ENCODE measurements around the gene PCBP3.

- PRO-cap: no peak
These were observed 14.1 kb downstream of the SLC19A1 start for GRCh38 chr21:45527990-45528622.

DNA sequence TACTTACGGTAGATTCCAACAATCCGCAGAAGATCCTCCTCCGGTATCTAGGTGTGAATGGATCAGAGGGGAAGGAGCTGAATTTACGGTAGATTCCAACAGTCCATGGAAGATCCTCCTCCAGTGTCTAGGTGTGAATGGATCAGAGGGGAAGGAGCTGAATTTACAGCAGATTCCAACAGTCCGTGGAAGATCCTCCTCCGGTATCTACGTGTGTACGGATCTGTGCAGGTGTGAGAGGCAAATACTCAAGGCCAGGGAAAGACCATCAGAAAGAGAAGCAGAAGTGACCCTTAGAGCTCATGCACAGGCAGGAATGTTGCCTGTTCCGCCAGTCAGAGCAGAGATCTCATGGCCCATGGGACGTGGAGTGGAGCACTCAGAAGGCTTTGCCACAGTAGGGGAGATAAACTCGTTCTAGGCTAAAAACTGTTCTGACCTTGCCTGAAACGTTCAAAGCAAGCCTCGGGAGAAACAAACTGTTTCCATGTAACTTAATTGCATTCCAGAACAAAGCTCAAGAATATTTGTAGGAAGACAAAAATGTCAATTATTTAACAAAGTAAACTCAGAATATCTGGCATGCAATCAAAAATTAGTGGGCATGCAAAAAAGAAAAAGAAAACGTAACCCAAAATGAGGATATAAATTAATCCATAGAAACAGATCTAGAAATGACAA lies 20.6 kb upstream of the SLC19A1 start:
- PRO-cap: no peak

- PRO-cap: no peak
These were observed 50.1 kb upstream of the PCBP3 start for GRCh38 chr21:45593324-45593949.

DNA sequence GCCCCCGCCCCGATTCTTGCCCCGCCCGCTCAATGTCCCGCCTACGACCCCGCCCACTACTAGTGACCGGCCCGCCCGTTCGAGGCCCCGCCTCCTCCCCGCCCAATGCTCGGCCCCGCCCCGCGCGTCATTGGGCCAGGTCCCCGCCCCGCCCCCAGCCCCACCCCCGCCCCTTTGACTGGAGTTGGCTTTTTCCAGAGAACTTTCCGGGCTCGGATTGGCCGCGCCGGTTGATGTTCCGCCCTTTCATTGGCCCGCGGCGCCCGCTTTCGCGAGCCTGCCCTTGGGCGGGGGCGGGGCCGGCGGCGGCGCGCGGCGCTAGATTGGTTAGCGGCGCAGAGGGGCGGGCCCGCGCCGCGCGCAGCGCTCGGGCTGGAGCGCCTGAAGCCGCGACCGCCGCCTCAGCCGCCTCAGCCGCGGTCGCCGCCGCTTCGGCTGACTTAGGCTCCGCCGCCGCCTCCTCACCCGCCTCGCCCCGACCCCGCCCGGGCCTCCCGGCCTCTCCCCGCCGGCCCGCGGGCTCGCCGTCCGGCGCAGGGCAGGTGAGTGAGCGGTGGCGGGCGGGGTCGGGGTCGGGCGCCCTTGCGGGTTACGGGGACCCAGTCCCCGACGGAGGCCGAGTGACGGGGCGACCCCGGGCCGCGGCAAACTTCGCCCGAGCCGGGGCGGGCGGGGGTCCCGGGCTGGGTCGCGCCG lies at the start of gene PCBP3:
Gene PCBP3 (plus strand): TSS at position 399 of the 696 bp plus-strand sequence.
- PRO-cap: bidirectional peak, plus-strand start at position 392 of the sequence, minus-strand start at position 407 of the sequence

DNA sequence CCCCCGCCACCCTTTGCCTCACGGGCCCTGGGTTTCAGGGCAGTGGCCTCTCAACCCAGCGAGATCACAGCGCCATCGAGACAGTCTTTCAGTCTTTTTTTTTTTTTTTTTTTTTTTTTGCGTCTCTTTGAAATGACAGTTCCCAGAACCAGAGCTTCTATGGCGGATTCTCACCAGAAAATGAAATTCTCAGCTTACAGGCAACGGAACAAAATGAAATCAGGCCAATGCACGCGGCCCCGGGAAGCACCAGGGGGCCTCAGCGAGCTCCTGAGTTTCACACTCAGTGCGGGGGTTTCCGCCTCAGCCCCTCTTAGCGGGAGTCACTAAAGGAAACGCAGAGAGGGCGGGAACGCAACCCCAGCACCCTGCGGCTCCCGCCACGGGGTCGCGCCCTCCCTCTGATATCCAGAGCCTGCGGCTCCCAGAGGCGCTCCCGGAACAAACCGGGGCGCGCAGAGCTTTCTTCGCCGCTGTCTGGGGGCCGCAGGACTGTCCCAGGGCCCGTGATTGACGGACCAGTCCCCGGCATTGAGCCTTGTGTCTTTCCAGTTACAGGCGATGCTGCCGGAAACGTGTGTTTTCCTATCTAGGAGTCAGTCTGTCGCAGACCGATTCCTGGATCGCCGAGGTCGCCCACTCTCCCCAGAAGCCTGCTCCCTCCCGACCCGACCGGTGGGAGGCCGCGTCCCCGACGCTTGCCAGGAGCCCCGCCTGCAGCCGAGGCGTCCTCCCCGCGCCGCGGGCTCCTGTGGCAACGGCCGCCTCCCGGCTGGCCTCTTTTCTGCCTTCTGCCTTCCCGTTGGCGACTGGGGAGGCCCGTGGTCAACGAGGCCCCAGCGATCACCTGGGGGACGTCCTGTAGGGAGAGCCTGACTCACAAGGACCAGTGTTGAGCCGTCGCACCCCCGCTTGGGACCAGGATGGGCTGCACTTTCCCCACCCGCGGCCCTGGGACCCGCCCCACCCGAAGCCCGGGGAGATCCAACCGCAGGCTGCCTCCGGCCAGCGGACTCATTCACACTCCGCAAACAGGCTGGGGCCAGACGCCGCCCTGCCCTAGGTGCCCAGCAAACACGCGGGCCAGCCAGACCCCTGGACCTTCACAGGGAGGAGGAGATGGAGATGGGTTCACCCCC lies 7.7 kb upstream of the COL6A1 start:
- PRO-cap: bidirectional peak, plus-strand start at position 329 of the sequence, minus-strand start at position 182 of the sequence

GRCh38 chr21:46006174-46006563 lies 24.6 kb downstream of the COL6A1 start:
- PRO-cap: no peak

DNA sequence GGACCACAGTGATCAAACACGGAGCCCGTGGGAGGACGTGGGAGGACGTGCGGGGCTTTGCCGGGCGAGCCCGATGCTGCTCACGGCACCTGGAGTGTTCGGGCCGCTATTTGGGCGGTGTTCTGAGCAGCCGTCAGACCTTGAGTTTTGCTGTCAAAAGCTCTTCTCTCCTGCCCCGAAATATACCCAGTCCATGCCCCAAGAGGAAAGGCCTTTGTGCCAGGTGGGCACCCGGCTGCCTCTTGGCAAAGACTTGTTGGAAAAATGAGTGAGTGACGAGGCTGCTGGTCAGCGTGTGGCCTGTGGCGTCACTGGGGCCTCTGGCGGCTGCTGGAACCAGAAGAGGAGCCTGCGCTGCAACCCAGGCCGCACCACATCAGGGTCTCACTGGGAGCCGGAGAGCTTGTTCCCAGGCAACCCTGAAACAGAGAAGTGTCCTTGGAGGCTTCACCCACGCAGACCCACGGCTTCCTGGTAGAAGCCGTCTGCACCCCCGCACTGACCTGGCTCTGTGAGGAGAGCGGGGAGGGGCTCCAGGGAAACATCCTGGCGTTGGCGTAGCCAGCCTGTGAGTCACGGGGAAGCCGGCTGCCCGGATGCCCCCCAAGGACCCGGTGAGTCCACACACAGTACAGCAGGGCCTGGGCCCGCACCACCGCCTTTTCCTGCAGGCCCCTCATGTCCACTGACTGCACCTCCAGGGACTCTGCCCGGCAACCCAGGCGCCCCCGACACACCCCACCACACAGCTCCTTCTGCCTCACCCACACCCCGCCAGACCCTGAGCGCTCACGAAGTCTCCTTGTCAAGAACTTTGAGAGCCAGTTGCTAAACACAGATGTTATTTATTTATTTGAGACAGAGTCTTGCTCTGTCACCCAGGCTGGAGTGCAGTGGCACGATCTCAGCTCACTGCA lies 57.3 kb downstream of the COL6A1 start:
- PRO-cap: bidirectional peak, plus-strand start at position 629 of the sequence, minus-strand start at position 511 of the sequence

DNA sequence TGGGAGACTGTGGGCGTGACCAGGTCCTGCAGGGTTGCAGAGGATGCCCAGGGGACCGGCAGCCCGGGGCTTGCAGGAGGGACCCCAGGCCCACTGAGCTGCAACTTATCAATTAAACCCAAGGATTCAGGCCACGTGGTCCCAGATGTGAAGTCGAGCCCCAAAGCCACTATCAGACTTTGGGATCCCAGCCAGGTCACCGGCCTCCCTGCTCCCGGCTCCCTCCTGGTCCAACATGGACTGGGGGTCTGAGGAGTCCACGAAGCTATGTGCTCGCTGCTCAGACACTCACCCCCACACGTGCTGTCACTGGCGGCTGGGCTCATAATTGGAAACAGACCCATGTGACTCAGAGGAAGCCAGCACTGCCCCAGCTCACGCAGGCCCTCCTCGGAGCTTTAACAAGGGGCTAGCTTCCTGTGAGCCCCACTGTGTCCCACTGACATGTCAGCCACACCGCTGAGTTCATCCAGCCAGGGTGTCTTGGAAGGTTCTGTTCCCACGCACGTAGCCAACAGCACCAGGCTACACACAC lies 18.7 kb upstream of the COL6A2 start:
- PRO-cap: no peak

- PRO-cap: no peak
These were observed 17.2 kb downstream of the COL6A2 start for GRCh38 chr21:46115087-46115501.

DNA sequence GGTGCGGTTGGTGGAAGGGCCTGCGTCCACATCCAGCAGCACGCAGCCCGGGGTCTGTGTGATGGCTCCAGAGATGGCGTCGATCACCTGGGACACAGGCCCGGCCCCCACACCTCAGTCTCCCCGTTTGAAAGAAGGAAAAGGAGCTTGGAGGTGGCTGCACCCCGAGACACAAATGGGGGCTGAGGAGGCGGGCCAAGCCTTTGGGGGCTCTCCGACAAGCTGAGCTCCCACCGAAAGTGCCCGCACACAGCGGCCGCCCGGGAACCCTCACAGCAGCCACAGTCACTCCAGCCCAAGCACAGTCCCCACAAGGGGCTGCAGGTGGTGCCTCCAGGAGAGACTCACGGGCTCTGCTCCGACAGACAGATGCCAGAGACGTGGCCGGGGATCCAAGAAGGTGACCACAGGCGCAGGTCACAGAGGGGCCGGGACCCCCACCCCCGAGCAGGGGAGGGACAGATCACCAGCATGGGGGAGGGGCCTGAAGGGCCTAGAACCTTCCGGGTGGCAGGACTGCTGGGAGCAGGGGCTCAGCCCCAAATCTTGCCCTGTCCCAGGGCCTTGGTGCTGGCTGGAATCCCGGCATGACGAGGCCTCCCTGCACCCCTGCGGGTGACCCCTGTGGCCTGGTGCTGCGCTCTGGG lies 1.0 kb downstream of the FTCD start:
- PRO-cap: no peak

- PRO-cap: no peak
These were observed 432 bp upstream of the FTCD start for GRCh38 chr21:46155809-46156213.

DNA sequence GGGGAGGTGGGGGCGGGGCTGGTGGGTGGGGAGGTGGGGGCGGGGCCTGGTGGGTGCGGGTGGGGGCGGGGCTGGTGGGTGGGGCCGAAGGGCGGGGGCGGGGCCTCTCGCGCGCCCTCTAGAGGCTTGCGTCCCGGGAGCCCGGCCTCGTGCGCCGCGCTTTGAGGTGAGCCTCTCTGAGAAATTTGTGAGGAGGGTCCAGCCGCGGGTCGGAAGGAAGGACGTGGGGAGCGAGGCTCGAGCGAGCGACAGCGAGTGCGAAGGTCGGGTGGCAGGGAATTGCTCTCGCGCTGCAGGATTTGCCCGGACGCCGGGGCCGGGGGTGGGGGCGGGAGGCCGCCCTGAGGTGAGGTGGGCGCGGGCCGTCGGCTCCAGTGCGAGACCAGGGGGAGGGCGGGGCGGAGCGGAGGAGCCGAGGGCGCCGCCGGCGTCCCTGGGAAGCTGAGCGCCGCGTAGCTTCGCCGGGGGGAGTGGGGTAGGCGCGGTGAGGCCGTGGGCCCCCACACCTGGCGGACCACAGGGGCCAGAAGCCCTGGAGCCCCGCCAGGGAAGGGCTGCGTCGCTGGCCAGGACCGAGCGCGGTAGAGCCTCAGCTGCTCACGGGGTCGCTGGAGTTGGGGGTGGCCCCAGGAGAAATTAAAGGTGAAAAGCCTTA lies 654 bp upstream of the LSS start:
- PRO-cap: bidirectional peak, plus-strand start at position 179 of the sequence, minus-strand start outside the sequence

DNA sequence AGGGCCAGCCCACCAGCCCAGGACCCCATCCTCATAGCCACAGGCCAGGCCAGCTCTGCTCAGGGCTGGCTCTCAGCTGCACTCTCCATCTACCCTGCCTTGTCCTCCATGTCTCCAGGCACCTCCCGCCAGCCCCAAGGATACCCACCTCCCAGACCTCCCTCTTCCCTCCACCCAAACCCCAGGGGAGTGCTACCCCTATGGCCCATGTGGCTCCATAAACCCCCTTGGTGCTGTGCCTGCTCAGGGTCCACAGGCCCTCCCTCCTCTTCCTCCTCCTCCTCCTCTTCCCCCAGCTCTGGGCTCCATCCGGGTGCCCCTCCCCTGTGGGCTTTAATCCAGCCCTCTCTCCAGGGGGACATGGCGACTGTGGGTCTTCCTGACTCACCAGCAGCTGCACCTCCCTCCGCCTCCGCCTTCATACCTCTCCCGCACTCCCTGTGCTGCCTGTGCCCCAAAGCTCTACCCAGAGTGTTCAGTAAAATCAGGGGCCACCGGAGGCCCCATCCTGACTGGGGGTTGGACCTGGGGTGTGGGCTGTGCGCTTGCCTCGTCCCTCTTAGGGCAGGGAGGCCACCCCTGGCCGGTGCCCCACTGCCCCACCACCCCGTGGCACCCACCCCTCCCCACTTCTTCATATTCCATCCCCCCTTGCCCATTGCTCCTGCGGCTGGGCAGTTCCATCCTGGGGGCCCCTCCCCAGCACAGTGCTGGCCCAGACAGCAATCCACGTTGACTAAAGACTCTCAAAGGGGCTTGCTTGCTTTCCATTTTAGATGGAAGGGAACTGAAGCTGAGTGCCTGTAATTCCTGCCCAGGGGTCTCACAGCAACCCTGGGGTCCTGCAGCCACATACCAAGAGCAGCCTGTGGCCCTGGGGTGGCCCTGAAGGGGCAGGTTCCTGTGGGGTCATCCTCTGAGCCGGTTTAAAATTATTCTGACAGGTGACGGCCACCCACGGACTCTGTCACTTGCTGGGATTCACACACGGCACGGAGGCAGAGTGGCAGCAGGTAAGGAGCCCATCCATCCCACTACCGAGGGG lies 9.4 kb downstream of the YBEY start:
- PRO-cap: no peak

DNA sequence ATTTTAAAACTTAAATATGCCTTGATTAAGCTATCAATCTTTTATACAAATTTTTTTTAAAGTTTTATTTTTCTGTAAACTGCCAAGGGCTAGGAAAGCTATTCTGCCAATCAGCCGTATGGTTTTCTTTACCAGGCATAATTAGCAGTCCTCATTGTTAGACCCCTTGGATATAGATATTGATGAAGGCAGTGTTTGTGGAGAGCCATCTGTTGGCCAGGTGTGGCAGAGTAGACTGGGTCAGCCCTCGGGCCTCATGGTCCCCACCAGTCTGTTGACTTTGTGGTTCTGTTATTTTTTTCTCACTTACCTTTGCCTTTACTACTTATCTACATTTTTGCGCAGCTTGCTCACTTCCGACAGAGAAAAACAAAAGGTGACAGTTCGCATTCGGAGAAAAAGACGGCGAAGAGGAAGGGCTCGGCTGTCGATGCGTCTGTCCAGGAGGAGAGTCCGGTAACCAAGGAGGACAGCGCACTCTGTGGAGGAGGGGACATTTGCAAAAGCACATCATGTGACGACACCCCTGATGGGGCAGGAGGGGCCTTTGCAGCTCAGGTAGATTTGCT lies 2.2 kb downstream of the PCNT start:
- PRO-cap: no peak

GRCh38 chr21:46368808-46369350 lies 44.9 kb downstream of the PCNT start:
- PRO-cap: no peak

GRCh38 chr21:46396902-46397547 lies 61.7 kb upstream of the DIP2A start:
- PRO-cap: no peak

DNA sequence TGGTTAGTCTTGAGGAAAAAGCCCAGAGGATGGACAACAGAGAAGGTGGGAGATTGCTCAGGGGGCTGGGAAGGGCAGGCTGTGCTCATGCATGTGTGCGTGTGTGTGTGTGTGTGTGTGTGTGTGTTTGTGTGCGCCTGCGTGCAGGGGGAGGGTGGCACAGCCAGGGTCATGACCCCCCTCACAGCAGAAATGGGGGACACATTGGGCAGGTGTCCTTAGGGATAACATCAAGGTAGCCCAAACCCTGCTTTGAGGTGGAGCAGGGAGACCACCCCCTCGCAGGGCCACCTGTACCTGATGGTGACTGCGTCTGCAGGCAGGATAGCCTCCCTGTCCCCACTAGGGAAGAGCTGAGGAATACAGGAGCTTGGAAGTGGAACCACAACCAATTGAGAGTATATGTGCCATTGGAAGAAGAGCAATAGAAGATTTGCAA lies 56.8 kb downstream of the S100B start:
- PRO-cap: no peak

DNA sequence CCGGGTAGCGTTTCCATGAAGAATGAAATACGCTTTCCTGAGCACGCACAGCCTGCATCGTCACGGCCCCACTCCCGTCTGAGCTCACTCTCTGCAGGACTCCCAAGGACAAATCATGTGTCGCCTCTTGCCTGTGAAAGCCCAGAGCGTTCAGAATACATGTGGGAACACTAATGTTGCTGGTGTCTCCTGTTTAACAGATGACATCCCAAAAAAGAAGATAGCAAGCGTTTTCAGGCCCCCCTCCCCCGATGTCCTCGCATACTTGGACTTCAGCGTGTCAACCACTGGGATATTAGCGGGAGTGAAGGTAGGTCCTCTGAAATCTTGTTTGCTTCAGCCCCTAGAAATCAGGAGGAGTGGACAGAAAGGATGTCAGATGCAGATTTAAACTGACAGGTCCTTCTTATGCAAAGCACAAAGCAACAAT lies 49.1 kb downstream of the S100B start:
- PRO-cap: no peak

DNA sequence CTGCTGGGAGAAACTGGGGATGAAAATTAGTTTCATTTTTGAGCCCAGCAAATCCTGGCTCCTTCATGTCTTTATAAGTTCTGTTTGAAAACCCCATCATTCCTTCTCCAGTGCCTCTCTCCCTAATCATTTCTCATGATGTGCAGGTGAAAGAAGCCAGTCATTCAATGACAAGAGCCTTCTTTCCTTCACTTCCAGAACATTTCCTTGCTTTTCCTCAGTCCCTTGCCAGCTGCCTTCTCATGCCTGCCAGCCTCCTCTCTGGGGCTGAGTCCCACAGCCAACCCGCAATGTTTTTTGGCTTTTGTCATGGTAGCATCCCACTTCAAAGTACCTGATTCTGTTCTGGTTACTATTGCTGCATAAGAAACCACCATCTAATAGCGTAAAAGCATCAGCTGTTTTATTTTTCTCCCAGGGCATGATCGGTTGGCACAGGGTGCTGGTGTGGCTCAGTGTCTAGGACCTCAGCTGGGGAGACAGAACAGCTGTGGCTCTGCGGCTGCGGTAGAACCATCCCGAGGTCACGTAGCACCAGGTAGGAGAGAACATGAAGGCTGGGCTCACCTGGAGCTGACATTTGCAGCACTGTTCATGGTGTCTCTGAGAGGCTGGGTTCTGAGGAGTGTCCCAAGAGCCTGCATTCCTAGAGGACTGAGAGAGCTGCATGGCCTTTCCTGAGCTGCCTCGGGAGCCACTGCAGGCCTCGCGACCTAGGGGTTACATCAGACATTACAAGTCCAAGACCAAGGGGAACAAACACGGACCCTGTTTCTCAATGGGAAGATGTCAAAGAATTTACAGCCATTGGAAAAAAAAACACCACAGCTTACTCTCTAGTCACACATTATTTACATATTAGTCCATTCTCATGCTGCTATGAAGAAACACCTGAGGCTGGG lies 8.9 kb upstream of the PRMT2 start:
- PRO-cap: no peak

Measured in bronchial lymph node (tissue), 1 donor.